SK-N-DZ (cell line): Measurements from ENCODE around the genes PARL, ALG3, MAP3K13 and LIPH.

GRCh38 chr3:183884152-183885464 is at the start of gene PARL:
Gene PARL (minus strand): TSS chr3:183884880.
RAMPAGE:
- cytosol, long total RNA, result start-site peak on the minus strand at chr3:183884855-183884898, 272 and 1,001 reads in 2 replicates
- nucleus, long total RNA, result start-site peak on the minus strand at chr3:183884852-183884878, 238 and 52 reads in 2 replicates

DNA sequence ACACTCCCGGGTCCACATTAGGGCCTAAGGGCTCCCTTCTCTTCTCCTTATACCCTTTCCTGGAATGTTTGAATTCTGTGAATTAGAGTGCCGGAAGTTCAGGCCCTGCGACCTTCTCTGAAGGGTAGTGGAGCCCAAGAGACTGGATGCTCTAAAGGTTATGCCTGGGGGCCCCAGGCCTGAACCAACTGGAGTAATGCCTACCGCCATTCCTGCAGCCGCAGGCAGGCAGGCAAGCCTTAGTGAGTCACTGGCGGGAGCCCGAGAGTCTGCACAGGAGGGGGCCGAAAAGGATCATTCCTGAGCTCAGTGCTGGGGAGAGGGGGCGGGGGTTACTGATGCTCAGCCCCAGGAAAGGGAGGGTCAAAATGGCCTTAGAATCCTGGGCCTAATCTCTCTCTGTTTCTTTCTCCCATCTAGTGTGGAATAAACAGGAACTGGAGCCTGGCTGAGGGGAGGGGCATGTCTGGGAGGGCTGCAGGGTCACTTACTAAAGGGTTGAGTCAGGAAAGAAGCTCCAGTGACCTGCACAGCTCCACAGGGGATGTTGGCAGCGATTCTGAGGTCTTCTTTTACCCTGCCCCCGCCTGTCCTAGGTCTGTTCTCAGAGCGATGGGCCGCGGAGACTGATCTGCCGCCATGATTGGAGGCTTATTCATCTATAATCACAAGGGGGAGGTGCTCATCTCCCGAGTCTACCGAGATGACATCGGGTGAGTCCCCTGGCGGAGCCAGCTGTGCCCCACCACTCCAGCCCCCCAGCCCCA is 1.9 kb downstream of the AP2M1 start:
RAMPAGE:
- cytosol, long total RNA, result no peak
- nucleus, long total RNA, result no peak

DNA sequence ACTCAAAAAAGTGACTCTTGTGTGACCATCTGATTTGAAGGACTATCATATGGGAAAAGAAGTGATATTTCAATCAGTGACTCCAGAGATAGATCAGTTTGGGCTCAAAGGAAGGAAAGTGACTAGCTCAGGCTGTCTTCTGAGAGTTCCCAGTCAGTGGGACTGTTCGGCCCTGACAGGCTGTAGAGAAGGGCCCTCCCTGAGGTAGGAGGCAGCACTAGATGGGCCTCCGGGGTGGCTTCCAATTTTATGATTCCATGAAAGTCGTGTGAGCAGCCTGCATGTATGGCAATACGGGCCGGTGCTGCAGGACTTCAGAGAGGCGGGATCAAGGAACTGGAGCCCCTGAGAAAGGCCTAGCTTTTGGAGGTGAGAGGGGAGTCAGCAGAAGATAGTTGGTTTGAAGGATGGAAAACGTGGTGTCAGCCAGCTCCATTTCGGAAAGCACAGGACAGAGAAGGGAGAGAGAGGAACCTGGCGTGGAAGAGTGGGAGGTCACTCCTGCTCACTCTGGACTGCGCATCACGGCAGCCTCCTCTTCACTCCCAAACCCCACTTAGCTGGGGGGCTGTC is 9.9 kb downstream of the ABCF3 start:
RAMPAGE:
- cytosol, long total RNA, result no peak
- nucleus, long total RNA, result no peak

RAMPAGE:
- cytosol, long total RNA, result no peak
- nucleus, long total RNA, result no peak
Observed at GRCh38 chr3:184242533-184243183, 6.1 kb downstream of the ALG3 start.

DNA sequence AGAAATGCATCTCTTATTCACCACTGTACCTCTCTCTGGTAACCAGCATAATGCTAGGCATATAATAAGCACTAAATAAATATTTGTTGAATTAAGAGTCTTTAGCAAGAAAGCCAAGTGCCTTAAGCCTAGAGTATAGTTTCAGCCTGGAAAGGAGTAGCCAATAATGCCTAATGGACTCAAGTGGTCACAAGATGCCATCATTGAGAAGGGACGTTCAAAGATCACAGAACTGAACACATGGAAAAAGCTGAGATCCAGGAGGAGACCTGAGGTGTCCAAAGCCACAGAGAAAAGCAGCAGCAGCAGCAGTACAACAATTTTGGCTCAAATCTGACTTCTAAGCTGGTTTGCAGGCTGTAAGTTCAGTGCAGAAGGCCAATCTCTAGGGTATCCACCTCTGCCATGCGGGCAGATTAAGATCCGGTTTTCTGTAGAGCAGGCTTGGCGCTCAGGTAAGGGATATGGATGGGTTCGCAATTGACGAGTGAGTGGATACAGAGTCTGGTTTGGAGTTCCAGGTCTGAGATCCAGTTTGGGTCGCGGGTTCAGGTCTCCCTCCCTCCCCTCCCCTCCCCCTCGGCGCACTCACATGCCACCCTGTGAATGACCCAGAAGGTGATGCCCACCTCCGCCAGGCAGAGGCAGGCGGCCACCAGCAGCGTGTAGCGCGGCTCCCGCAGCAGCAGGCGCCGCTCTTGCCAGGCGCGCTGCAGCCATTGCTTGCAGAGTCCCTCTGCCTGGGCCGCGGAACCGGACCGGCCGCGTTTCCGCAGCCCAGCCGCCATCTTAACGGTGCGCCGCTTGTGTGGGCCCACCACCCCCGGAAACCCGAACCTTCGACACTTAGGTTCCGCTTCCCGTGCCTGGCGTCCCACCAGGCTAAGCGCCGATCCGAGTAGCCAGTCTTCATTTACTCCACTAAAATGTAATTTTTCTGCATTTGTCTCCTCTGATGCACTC is at the start of gene ALG3:
Gene ALG3, minus strand, starts transcription at position 810 of the 963 bp plus-strand sequence.
RAMPAGE:
- cytosol, long total RNA, result start-site peak on the minus strand centred at position 776 of the sequence, 71 bp wide, 402 and 1,037 reads in 2 replicates
- nucleus, long total RNA, result no peak

GRCh38 chr3:184331171-184332068 is 6.0 kb upstream of the FAM131A start:
RAMPAGE:
- cytosol, long total RNA, result no peak
- nucleus, long total RNA, result no peak

RAMPAGE:
- cytosol, long total RNA, result start-site peak on the plus strand at chr3:184335926-184335949, 46 and 21 reads in 2 replicates
- nucleus, long total RNA, result no peak
Observed at GRCh38 chr3:184335393-184336417, 1.7 kb upstream of the FAM131A start.

DNA sequence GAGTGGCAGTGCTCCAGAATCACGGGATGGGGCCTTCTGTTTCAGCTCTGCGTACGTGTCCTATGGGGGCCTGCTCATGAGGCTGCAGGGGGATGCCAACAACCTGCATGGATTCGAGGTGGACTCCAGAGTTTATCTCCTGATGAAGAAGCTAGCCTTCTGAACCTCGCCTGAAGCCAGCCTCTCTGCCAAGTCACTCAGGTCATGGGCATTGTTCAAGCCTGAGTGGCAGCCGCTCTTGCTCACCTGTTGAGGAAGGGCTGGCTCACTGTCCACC is 6.6 kb downstream of the POLR2H start:
RAMPAGE:
- cytosol, long total RNA, result no peak
- nucleus, long total RNA, result no peak

GRCh38 chr3:184568500-184569624 is 7.3 kb downstream of the EPHB3 start:
RAMPAGE:
- cytosol, long total RNA, result no peak
- nucleus, long total RNA, result no peak

RAMPAGE:
- cytosol, long total RNA, result no peak
- nucleus, long total RNA, result no peak
Observed at GRCh38 chr3:184651974-184652411, 59.9 kb downstream of the MAGEF1 start.

DNA sequence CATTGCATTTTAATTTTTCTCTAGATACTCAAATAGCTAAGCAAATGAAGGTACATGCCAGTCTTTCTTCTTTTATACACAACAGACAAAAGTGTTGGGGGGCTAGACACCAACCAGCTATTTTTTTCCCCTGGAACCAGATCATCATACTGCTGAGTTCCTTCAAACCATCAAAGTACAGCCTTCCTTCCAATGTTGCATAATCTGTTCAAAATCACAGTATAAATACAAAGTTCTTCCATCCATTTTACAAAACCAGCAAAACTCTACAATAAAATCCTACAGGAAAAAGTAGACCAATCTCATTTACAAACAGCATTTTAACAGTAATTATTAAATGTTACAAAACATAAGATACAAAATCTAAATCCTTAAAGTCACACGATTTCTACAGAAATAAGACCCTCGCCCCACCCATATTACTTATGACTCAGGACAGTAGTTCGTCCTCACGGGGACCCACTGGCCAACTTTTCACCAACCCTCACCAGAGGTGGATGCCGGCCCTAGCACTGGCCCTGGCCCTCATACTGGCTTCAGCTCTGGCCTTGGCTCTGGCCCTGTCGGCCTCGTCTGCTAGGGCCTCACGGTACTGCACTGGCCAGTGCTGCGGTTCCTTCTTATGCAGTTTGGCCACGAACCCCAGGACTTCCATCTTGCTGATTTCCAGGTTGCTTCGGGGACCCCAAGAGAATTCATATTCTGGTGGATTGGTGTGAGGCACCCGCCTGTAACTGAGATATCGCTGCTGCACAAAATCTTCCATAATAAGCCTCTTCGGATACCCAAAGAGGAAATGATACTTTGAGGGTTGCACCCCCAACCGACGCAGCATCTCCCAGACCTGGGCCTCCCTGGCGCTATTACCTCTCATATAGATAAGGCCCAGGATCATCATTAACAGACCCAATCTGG is 1.2 kb downstream of the MAGEF1 start:
RAMPAGE:
- cytosol, long total RNA, result no peak
- nucleus, long total RNA, result no peak

DNA sequence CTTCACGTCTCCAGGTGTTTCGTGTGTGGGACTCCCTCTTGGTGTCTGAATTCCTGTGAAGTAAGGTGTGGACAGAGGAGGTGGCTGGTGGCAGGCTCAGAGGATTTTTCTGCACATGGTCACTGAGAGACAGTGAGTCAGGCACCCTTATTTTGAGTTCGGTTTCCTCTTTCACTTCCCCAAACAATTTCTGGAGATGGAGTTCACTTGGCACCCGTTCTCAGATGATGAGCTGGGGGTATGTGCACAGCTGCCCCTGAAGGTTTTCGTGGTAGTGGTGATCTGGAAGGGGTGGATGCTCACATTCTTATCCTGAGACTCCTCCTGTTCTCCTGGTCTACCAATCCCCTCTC is 46.2 kb upstream of the VPS8 start:
RAMPAGE:
- cytosol, long total RNA, result no peak
- nucleus, long total RNA, result no peak

DNA sequence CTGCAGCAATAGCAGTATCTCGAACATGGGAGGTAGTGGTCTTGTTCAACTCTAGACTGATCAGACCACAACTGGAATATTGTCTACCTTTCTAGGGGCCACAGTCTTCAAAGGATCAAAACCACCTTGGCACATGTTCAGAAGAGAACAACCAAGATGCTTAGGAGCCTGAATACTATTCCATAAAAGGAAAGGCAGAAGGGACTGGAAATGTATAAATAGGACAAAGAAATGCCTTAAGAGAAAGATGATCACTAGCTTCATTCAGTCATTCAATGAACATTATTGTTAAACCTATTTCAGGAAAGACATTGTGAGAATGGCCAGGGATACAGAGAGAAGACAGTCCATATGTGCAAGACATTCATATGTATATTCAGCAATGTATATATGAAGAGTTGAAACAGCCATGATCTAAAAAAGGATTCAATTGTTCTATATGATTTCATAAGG is 2.2 kb downstream of the C3orf70 start:
RAMPAGE:
- cytosol, long total RNA, result no peak
- nucleus, long total RNA, result no peak

DNA sequence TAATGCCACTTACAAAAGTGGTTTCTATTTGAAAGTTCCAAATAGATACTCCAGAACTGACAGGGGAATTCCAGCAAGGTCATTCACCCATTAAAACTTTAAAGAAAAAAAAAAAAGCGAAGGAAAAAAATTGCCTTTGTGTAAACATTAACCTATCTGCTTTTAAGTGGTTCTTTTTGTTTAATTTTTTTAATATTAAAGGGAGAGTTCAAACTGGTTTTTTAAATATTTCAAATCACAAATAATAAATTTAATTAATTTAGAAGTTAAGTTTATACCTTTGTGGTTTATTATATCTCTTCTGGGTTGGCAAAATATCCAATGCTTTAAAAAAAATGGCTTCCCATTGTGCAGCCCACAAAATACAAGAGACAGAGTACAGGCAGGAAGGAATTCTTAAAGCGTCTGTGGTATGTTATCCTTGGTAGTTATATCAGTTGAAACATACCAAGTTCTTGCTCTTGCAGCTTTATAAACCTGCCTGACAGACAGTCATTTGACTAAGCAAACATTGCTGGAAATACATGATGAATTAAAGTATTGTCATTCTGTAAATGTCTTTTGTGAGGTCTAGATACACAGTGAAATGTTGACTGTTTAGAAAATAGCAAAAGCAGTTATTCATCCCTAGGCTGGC is 45.0 kb upstream of the MAP3K13 start:
RAMPAGE:
- cytosol, long total RNA, result no peak
- nucleus, long total RNA, result no peak

RAMPAGE:
- cytosol, long total RNA, result start-site peak on the plus strand at chr3:185363118-185363350, 19 and 24 reads in 2 replicates
- nucleus, long total RNA, result start-site peak on the plus strand at chr3:185363197-185363244, 27 and 11 reads in 2 replicates
Observed at GRCh38 chr3:185362746-185363947, at the start of gene MAP3K13. Gene MAP3K13 (plus strand): TSS chr3:185363136.

DNA sequence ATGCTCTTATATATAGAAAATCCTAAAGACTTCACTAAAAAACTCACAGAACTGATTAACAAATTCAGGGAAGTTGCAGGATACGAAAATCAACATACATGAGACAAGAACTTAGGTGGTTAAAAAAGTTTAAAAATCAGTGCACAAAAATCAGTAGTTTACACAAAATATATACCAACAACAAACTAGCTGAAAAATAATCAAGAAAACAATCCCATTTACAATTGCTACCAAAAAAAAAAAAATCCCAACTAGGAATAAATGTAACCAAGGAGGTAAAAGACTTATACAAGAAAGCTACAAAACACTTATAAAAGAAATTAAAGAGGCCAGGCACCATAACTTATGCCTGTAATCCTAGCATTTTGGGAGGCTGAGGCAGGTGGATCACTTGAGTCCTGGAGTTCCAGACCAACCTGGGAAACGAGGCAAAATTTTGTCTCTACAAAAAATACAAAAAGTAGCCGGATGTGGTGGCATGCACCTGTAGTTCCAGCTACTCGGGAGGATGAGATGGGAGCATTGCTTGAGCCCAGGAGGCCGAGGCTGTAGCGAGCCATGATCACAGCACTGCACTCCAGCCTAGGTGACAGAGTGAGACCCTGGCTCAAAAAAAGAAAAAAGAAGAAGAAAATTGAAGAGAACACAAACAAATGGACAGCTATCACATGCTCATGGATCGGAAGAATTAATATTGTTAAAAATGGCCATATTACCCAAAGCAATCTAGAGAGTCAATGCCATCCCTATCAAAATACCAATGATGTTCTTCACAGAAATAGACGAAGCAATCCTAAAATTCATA is 25.2 kb downstream of the MAP3K13 start:
RAMPAGE:
- cytosol, long total RNA, result no peak
- nucleus, long total RNA, result no peak

DNA sequence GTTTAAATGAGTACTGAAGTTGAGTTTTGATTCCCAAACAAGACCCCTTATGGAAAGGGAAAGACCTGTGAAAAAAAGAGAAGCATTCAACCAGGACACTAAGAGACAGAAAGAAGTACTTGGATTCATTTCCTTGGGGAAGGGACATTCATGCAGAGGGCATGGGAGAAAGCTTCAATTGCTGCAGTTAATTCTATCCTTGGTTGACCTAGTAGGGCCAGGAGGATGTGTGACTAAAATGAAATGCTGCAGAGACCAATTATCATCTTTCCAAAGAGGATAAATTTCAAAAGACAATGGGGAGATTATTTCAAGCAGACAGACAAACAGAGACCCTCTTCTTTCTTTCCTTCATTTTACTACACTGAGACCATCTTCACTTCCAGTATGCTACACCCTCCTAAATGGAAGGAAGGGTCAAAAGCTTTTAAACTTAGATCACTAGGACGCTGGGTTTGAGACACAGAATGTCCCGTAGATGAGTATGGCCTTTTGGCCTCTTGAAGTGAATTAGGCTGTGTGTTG is 59.7 kb downstream of the TMEM41A start:
RAMPAGE:
- cytosol, long total RNA, result no peak
- nucleus, long total RNA, result no peak

DNA sequence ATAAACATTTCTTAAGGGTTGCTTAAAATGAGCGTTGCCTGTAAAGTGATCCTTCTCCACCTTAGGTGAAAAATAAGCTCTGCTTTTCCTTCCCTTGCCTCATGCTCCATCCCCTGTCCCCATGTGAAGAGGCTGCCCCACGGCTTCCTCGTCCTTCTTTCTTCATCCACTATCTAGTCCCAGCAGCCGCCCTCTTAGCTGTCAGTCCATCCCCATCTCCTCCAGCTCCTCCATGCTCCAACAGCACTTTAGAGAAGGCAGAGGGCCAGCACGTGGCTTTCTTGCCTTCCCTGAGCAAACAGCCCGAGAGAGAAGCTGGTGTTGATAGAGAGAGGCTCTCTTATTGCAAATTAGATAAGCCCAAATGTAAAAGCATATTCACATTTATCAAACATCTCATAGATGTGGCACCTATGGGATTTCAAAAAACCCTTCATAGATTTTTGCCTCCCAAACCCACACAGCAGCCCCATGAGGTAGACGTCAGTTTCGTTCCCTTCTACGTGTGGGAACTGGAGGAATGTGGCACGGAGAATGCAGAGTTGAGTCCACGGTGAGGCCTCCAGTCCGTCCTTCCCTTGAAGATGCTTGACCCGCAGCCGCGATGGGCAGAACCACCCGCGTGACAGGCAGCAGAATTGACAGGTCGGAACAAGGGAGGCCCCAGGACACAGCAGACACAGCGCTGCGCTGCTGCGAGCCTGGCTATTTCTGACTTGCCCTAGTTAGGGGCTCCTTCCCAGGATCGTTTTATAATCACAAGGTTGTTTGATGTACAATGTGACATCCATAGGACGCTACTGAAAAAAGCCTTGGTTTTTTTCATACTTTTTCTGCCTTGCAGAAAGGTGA is 9.3 kb upstream of the TMEM41A start:
RAMPAGE:
- cytosol, long total RNA, result no peak
- nucleus, long total RNA, result no peak

RAMPAGE:
- cytosol, long total RNA, result no peak
- nucleus, long total RNA, result no peak
Observed at GRCh38 chr3:185552389-185552953, at the start of gene LIPH. Gene LIPH (minus strand): TSS chr3:185552588.

GRCh38 chr3:185561329-185561960 is 9.1 kb upstream of the LIPH start:
RAMPAGE:
- cytosol, long total RNA, result no peak
- nucleus, long total RNA, result no peak